Placental pericyte (primary cell): ENCODE measurements around the genes SH3RF1, HMGB2 and GLRA3.

DNA sequence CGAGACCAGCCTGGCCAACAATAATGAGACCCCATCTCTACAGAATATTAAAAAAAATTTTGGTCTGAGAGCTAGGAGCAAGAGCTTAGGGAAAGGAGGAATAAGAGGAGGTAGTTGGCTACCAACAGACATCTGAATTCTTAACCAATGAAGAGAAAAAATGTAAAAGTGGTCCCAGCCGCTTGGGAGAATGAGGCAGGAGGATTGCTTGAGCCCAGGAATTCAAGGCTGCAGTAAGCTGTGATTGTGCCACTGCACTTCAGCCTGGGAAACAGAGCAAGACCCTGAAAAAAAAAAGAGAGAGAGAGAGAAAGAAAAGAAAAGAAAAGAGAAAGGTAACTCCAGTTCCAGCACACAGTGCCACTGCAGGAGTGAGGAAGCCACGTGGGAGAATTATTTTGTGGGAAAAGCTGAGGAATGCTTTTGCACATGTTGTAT lies 226.0 kb downstream of the CBR4 start:
- CAGE, long polyA plus RNA: no peak

GRCh38 chr4:168831561-168832657 lies 178.1 kb downstream of the CBR4 start:
- CAGE, long polyA plus RNA: no peak

DNA sequence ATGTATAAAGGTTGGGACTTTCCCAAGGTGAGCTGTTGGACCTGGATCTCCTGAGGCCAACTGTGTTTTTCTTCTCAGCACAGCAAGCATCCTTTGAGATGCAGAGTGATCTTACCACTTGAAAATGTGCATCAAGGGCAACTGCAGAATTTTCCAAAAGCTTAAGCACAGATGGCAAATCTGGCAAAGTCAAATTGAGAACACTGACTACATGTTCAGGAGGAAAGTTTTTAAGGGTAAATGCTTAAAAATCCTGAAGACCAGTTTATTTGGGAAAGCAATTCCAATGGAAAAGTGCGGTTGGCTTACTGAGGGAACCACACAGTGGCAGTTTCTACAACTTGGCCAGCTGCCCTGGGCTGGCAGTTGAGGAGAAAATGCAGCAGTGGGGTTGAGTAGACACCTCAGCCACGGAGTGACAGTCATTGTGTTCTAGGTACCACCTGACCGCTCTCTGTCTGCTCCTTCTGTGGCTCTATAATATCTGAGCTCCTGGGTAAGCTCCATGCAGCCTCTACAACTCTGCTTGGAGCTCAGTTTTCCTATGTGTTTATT lies 168.8 kb downstream of the CBR4 start:
- CAGE, long polyA plus RNA: no peak

DNA sequence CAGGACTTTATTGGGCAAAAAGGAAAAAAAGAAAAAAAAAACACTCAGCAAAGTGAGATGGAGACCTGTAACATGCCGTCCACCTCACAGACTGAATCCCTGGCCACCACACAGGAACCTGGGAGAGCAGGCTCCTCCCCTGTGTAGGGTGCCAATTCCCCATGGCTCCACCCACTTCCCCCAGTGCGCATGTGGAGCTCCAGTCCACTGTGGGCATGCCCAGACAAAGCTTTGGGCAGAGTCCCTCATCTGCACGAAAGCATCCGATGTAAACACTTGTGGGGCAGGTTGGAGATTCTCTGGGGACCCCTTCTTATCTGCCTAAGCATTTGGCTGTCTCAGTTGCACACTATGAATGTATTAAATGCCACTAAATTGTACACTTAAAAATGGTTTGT lies 23.7 kb upstream of the CBR4 start:
- CAGE, long polyA plus RNA: no peak

DNA sequence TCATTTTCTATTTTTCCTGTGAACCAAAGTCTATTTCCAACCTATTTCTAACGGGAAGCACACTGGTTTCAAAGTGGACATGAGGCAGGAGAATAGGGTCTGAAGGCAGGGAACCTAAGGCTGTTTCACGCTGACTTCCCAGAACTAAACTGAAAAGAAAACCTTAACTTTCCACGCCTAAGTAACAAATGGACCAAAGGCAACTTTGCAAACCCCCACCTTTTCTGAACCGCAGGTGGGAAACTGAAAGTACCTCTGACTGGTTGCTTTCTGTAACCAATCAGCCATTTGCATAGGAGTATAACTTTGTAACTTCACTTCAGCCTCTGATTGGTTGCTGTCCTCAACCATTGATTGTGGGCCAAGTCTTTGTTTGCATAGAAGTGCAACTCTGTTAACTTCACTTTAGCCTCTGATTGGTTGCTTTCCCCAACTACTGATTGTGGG lies 121.4 kb upstream of the CBR4 start:
- CAGE, long polyA plus RNA: no peak

DNA sequence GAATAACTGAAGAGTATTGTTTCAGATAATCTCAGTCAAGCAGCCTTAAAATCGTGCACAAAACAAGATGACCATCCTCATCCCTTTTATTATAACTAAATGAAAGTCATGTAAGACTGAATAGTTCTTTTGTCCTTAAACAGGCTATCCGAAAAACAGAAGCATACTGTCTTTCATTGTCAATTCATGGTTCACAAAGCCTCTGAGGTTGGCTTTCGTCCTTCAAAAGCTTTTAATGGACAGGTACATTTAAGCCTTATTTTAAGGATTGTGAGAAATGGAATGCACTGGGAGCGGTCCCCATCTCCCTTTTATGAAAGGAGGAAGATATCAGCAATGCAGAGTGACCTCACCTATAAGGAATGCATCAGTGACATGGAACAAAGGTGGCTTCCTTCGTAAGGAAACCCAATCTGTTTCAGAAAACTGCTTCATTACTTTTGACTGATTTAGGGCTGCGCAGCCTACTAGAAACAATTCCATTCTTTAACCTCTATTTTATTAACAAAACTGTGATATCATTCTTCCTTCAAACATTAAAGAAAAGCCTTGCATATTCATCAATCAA lies 19.3 kb downstream of the SH3RF1 start:
- CAGE, long polyA plus RNA: no peak

DNA sequence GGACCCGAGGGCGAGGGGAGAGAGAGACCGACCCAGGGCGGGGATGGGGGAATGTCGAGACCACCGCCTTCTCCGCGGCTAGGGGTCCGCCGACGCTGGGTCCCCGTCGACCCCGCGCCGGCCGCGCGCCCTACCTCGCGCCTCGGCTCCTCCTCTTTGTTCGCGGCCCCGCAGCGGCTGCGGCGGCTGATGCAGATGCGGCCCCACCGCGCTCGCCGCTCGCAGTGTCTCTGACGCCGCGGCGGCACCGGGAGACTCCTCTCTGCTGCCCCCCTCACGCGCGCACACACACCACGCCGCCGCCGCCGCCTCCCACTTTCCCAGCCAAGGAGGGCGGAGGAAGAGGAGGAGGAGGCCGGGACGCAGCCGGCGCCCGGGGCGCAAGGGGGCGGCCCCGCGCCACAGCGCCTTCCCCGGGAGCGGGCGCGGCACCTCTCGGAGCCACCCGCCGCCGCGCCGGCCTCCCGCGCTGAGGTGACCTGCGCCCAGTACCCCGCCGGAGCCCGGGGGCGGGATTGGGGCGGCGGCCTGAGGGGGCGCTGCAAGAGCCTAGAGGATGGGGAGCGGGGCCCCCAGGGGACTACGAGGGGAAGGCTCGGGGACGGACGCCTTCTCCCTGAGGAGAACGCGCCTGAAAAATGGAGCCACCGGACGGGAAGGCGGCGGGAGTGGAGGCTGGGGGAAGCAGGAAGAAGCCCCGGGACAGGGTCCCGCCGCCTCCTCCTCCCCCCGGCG lies at the start of gene SH3RF1:
SH3RF1 (minus strand) TSS at position 232 of the 735 bp plus-strand sequence.
- CAGE, long polyA plus RNA: no peak

- CAGE, long polyA plus RNA: no peak
Observed at GRCh38 chr4:169314890-169315318, 44.1 kb upstream of the SH3RF1 start.

GRCh38 chr4:169510436-169511129 lies 101.8 kb downstream of the NEK1 start:
- CAGE, long polyA plus RNA: no peak

DNA sequence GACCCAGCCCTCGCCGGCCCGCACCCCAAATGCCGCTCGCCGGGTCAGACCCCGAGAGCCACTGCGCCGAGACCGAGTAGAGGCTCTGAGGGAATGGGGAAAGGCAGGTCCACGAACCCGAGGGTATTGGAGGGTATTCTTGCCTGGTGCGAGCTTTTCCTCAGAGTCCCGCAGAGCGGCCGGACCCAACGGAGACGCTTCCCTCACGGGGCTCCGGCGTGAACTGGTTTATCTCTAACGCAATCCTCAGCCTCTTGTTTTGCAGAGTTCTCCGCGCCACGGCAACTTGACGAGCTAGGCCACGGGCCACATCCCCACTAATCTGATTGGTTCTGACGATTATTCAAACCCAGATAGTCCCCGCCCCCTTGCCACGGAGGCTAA lies at the start of gene HMGB2:
HMGB2 (minus strand) TSS at position 230 of the 384 bp plus-strand sequence.
- CAGE, long polyA plus RNA: no peak

GRCh38 chr4:173516088-173517495 lies 13.4 kb downstream of the HAND2 start:
- CAGE, long polyA plus RNA: no peak

DNA sequence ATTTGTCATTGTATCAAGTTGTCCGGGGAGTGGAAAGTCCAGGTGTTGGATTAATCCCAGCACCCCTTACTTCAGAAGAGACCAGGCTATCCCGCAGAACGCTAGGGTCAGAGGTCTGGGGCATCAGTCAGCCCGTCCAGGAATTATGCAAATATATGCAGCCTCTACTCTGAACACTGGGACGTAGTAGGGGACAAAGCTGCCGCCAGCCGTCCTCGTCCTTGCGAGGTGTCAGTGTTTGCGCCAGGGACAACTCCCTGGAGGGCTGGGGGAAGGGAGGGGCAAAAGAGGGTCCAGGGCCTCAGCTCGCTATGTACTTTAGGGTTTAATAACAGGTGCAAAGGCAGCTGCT lies 8.6 kb downstream of the HAND2 start:
- CAGE, long polyA plus RNA: no peak

GRCh38 chr4:173522133-173523071 lies 7.6 kb downstream of the HAND2 start:
- CAGE, long polyA plus RNA: no peak

GRCh38 chr4:173524642-173525191 lies 5.3 kb downstream of the HAND2 start:
- CAGE, long polyA plus RNA: no peak

DNA sequence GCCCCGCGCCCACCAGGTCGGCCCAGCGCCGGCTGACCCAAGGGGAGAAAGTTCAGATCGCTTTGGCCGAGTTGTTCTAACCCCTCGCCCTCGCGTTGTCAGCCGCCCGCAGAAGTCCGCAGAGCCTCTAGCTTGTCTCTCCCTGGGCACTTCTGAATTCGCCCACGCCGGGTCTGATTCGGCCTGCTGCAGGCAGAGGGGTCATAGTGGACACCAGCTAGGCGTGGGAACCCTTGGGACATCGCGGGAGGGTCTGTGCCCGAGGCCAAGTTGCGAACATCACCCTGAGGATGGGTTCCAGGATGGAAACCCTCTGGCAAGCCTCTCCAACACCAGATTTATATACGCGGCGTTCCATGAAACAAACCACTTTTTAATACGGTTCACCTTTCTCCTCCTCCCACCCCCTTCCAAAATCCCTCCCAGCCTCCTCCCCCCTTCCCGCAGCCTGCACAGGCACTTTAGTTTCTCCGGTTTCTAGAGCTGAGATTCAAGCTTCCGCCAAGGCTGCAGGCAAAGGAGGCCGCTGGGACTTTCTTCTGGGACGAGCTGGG lies 4.8 kb downstream of the HAND2 start:
- CAGE, long polyA plus RNA: no peak

GRCh38 chr4:173547798-173548161 lies 17.8 kb upstream of the HAND2 start:
- CAGE, long polyA plus RNA: no peak

- CAGE, long polyA plus RNA: no peak
Observed at GRCh38 chr4:174828817-174829850, at the start of gene GLRA3. TSS of gene GLRA3 (minus strand) at chr4:174829247.

- CAGE, long polyA plus RNA: no peak
Observed at GRCh38 chr4:174928023-174928675, 10.0 kb downstream of the ADAM29 start.

DNA sequence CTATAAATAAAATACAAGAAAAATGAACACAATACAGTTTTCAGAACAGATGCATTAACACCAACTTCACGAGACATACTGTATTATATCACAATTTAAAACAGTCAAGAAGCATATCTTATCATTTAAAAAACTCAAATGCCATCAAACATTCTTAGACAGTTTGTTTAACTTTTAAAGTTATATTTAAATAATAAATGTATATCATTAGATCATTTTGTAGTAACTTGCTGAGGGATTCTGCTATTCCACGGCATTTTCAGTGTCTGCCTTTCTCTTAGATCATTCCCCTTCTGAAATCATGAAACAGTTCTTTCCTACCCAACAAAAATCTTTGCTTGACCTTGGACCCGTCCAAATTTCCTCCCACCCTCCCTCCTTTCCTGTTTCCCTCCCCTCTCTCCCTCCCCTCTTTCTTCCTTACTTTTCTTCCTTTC lies 72.9 kb upstream of the WDR17 start:
- CAGE, long polyA plus RNA: no peak

GRCh38 chr4:176237306-176237926 lies 31.6 kb downstream of the ASB5 start:
- CAGE, long polyA plus RNA: no peak